Brain (tissue), 1 donor: ENCODE measurements around the gene RAB15.

- RRBS, result no CpG with 5 or more reads among the region's 5 CpGs
Observed at GRCh38 chr14:63726494-63726905, 1.4 kb downstream of the SGPP1 start.

GRCh38 chr14:63752709-63753261 lies 24.9 kb upstream of the SGPP1 start:
- RRBS, result no CpG with 5 or more reads among the region's 5 CpGs

- RRBS, result no CpG with 5 or more reads among the region's 4 CpGs
Observed at GRCh38 chr14:63857351-63858118, 4.7 kb downstream of the SYNE2 start.

GRCh38 chr14:63998710-63999260 lies 146.0 kb downstream of the SYNE2 start:
- RRBS, result no CpG with 5 or more reads among the region's 4 CpGs

GRCh38 chr14:64114004-64114880 lies 179.9 kb downstream of the ESR2 start:
- RRBS, result no CpG with 5 or more reads among the region's 15 CpGs

GRCh38 chr14:64221648-64222044 lies 72.5 kb downstream of the ESR2 start:
- RRBS, result 91% methylated on average over 2 of the region's 8 CpGs

GRCh38 chr14:64410427-64410705 lies 22.2 kb downstream of the MTHFD1 start:
- RRBS, result no CpG with 5 or more reads among the region's 5 CpGs

- RRBS, result no CpG with 5 or more reads among the region's 2 CpGs
Observed at GRCh38 chr14:64514837-64515401, 10.3 kb downstream of the ZBTB1 start.

- RRBS, result no CpG with 5 or more reads among the region's 3 CpGs
Observed at GRCh38 chr14:64562474-64562969, 12.8 kb downstream of the PPP1R36 start.

- RRBS, result no CpG with 5 or more reads among the region's 2 CpGs
Observed at GRCh38 chr14:64584113-64584477, 34.3 kb downstream of the PPP1R36 start.

GRCh38 chr14:64673643-64674255 lies 30.5 kb upstream of the PLEKHG3 start:
- RRBS, result no CpG with 5 or more reads among the region's 6 CpGs

- RRBS, result no CpG with 5 or more reads among the region's 5 CpGs
Observed at GRCh38 chr14:64705815-64706307, 1.6 kb downstream of the PLEKHG3 start.

DNA sequence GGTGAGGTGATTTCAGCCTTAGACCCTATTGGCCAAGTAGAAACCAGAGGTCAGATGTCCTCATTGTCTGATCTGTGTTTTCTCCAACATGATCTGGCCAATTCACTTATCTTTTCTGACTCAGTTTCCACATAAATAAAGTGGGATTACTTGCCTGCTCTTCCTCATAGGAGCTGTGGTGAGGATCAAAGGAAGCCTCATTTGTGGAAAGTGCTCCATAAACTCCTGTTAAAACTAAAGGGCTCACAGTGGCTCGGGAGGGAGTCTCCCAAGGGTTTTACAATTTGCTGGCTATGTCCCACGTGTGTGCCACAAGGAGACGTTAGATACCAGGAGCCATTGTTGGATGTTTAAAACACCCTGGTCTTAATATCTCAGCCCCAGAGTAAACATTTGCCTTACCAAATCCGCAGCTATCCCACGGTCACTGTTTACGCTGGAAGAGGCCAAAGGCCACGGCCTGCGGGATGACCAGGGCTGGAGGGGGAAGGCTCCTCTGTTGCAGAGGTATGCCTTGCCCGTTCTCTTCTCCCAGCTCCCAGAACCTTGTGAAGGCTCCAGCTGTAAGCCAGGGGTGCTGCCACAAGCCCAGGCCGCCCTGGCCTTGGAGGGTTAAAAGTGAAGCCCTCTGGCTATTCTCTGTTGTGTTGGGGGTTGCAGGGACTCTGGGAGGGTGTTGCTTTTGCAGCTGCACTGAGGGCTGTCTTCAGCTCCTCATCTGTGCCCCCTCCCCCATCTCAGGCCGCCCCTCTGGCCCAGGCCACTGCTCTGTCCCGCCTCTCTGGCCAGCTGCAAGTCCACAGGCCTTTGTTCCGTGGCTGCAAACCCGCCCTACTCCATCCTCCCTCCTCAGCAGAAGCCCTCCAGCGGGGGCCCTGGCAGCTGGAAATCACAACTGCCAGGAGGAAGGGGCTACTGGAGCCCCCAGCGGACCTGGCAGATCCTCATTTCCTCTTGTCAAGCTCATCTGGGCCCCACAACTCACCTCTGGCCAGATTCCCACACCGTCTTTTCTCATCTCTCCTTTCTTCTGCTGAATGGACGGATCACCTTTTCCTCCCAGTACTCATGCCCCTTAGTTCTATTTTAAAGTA lies 2.4 kb downstream of the PLEKHG3 start:
- RRBS, result no CpG with 5 or more reads among the region's 18 CpGs

DNA sequence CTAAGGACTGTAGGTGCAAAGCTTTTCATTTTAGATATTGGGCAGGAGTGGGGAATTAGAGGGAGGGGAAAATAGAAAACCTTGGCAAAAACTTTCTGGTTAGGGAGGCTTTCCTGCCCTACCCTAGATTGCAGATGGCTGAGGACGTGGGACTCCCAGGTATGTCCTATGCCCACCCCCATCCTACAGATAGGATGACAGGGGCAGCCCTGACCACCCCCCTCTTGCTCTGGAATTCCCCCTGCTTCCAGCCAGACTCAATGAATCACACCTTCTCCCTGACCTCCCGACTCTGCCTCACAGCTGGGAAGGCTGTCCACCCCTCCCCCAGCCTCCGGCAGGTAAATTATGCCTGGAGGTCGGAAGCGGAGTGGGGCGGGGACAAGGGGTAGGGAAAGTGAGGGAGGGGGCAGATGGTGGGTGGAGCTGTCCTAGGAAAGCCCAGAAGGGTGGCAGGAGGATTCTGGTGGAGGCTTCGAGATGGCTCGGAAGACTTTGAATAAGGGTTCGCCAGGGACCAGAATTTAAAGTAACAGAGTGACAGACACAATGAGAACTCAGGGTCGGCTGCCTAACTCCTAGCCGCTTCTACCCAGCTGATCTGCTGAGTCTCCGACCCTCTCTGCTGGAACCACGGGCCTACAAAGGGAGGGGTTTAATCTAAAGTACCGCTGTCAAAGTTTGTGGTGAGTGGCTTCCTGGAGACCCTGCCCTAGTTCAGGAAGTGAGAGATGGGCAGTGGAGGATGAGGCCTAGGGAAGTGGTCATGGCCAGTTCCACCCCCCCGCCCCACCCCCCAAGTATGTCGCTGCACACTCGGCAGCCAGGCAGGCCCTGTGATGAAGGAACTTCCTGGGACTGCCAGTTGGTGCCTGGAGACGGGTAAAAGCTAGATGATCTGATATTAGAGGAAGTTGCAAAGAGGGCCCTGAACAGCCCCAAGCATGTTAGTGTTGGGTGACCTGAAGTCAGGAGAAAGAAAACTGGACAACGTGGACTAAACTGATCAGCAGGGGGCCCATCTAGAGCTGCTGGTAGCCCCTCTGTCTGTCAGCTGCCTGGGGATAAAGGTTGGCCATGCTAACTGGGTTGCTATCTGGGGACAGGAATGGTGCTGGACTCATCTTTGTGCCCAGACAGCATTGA lies 4.2 kb downstream of the PLEKHG3 start:
- RRBS, result no CpG with 5 or more reads among the region's 19 CpGs

- RRBS, result no CpG with 5 or more reads among the region's 8 CpGs
Observed at GRCh38 chr14:64737728-64738130, 33.5 kb downstream of the PLEKHG3 start.

- RRBS, result no CpG with 5 or more reads among the region's 4 CpGs
Observed at GRCh38 chr14:64943266-64943707, 742 bp upstream of the GPX2 start.

GRCh38 chr14:64950836-64951607 lies 8.5 kb upstream of the GPX2 start:
- RRBS, result no CpG with 5 or more reads among the region's 16 CpGs

DNA sequence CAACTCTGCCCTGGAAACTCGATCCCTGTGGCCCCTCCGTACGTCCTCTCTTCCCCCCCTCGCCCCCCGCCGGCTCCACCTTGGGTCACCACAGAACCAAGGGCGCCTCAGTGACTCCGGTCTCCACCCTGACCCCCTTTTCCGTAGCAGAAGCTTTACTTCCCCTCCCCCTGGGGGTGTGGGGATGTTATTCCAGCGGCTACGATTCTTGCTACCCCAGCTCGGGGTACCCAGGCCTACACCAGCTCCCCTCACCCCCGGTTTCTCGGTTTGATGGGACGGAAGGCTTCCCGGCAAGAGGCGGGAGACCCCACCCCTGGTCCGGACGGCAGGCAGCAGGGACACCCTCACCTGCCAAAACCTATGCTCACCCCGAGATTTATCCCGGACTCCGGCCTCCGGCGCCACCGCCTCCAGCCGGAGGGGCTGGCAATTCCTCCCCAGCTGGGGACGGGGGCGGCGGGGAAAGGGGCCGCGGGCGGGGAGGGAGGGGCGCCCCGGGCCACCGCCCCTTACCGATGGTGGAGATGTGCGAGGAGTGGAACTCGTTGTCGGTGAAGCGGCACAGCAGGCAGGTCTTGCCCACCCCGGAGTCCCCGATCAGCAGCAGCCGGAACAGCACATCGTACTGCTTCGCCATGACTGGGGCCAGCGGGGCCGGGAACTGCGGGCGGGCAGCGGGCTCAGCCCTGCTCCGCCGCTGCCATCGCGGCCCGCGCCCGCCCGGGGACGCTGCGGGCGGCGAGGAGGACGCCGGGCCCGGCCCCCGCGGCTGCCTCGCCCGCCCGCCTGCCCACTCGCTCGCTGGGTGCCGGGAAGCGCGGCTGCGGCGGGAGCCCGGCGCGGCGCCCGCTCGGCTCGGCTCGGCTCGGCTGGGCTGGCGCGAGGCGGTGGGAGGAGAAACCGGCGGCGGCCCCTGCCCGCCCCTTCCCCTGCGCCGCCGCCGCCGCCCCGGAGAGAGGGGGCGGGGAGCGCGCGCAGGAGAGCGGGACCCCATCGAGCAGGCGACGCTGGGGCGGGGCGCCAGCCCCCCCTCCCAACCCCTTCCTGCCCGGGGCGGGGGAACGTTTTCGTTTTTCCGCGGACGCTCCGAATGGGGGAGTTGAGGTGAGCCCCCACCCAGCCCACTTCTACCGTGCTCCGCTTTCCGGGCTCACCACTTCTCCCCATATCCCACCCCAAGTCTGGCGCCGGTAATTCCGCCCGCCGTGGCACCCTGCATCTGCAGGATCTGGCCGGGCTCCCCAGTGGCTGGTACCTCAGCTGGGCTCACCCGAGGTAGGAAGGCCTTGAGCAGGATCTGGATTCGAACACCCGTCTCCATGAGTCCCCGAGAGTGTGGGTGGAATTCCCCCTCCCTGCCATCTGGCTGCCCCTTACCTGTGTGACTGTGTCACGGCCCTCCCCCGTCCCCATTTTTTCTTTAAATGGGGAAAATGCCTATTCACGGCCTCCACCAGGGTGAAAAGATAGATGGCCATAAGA lies at the start of gene RAB15:
Gene RAB15 (minus strand): TSS at position 900 of the 1,485 bp plus-strand sequence.
- RRBS, result 2% methylated on average over 88 of the region's 133 CpGs

DNA sequence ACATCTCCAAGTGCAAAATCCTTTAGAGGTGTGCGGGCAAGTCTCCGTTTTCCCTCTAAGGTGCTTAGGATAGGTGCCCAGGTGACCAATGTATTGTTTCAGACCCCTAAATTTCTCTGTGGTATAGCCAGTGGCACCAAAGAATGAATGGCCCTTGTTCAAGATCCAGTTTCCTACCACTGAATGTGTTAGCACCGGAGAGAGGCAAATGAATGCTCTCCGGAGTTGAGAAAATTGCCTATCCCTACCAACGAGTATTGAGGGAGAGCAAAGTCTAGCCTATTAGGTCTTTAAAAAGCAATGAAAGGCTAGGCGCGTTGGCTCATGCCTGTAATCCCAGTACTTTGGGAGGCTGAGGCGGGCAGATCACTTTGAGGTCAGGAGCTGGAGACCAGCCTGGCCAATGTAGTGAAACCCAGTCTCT lies 798 bp upstream of the RAB15 start:
- RRBS, result no CpG with 5 or more reads among the region's 8 CpGs

DNA sequence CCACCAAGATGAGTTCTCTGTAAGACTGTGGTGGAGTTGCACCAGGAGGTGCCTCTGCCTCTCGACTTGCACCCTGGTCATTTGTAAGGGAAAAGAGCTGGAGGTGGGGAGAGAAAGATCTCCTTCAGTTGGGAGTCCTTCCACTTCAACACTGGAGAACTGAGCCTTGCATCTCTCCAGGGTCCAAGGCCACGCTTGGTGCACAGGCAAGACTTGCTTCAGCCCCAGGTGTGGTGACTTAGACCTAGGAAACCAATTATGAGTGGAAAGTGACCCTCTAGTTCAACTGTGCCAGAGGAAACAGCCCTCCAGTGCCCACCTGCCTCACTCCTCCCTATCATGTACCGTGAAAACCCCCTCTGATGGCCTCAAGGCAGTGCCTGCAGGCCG lies 40.6 kb downstream of the MAX start:
- RRBS, result no CpG with 5 or more reads among the region's 4 CpGs